Gastroesophageal sphincter (tissue), 4 donors: ENCODE data around the genes KNG1 and ST6GAL1.

DNA sequence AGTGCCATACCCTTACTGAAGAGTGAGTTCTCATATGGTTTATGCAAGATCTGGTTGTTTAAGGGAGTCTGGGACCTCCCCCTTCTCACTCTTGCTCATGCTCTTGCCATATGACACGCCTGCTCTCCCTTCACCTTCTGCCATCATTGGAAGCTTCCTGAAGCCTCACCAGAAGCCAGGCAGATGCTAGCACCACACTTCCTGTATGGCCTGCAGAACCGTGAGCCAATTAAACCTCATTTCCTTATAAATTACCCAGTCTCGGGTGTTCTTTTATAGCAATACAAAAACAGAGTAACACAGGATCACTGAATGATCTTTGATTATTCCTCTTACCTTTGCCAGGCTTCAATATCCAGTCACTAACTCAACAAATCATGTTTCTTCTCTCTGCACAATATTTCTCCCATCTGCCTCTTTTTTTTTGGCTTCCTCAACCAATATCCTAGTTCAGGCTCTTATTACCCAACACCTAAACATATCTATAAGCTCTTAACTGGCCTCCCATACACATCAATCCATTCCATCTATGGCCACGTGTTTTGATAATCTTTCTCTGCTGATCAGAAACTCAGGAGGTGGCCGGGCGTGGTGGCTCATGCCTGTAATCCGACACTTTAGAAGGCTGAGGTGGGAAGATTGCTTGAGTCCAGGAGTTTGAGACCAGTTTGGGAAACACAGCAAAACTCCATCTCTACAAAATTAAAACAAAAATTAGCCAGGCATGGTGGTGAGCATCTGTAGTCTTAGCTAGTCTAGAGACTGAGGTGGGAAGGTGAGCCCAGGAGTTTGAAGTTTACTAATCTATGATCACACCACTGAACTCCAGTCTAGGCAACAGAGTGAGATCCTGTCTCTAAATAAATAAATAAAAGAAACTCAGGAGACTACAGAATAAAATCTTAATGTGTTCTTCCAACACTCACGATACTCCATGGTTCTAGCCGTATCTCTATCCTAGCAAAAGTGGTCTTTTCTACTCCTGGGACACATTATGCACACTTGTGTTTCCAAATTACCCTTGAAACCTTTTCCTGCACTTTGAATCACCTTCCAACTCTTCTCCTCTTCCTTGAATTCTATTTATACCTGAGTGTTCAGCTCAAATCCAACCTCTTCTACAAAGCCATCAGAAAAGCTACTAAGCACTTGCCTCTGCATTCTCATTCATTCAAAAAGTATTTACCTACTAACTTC lies 68.3 kb downstream of the IGF2BP2 start:
- PRO-cap = no peak
- RAMPAGE, long total RNA, 4 experiments = no peak in any of the 4 experiments

GRCh38 chr3:185919664-185920187 lies 18.1 kb downstream of the TRA2B start:
- PRO-cap = no peak
- RAMPAGE, long total RNA, 4 experiments = no peak in any of the 4 experiments

GRCh38 chr3:185922555-185923214 lies 15.1 kb downstream of the TRA2B start:
- PRO-cap = no peak
- RAMPAGE, long total RNA, 4 experiments = no peak in any of the 4 experiments

- PRO-cap = no peak
- RAMPAGE, long total RNA, 4 experiments = no peak in any of the 4 experiments
Observed at GRCh38 chr3:185924894-185925609, 12.8 kb downstream of the TRA2B start.

DNA sequence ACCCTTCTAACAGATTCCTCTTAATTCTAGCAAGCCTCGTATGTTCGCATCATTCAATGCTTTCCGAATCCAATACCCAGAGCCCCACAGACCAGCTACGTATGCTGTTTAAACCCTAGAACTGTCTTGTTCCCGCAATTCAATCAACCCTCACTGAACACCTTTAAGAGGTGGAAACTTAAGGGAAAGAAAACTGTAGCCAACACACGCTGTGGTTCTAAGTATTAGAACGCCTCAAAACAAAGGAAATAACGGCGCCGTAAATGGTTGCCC lies 1.1 kb downstream of the TRA2B start:
- PRO-cap = no peak
- RAMPAGE, long total RNA, 4 experiments = no peak in any of the 4 experiments

GRCh38 chr3:186107616-186108256 lies 1.2 kb downstream of the ETV5 start:
- PRO-cap = no peak
- RAMPAGE, long total RNA, 4 experiments = no peak in any of the 4 experiments

- PRO-cap = no peak
- RAMPAGE, long total RNA, 4 experiments = no peak in any of the 4 experiments
Observed at GRCh38 chr3:186193931-186194607, 85.2 kb upstream of the ETV5 start.

DNA sequence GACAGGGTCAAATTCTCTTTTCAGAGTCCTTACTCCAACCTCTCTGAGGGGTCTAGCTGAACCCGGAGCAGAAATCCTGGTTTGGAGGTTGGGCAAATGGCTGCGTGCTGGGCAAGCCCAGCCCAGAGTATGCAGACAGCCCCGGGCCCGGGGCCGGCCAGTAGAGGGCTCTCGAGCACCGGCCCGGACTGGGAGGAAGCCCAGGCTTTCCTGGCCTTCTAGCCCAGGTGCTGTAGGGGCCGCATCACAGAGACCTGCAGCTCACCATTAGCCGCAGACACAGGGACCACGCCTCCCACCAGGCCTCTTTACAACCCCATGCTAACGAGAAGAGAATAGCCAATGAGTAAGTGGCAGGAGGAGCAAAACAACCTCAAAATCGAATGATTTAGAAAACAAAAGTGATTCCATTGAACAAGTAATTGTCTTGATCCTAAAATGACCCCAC lies 102.5 kb downstream of the DGKG start:
- PRO-cap = no peak
- RAMPAGE, long total RNA, 4 experiments = no peak in any of the 4 experiments

GRCh38 chr3:186383023-186383571 lies 21.1 kb upstream of the DGKG start:
- PRO-cap = unidirectional peak, minus-strand start at chr3:186383463; bidirectional peak, plus-strand start at chr3:186383510, minus-strand start at chr3:186383463
- RAMPAGE, long total RNA, 4 experiments = no peak in any of the 4 experiments

- PRO-cap = no peak
- RAMPAGE, long total RNA, 4 experiments = no peak in any of the 4 experiments
Observed at GRCh38 chr3:186593817-186594323, 19.0 kb upstream of the AHSG start.

- PRO-cap = no peak
- RAMPAGE, long total RNA, 4 experiments = no peak in any of the 4 experiments
Observed at GRCh38 chr3:186599538-186599891, 13.3 kb upstream of the AHSG start.

GRCh38 chr3:186617076-186617713 lies 4.3 kb downstream of the AHSG start:
- PRO-cap = no peak
- RAMPAGE, long total RNA, 4 experiments = no peak in any of the 4 experiments

GRCh38 chr3:186619870-186620490 lies 7.1 kb downstream of the AHSG start:
- PRO-cap = no peak
- RAMPAGE, long total RNA, 4 experiments = no peak in any of the 4 experiments

DNA sequence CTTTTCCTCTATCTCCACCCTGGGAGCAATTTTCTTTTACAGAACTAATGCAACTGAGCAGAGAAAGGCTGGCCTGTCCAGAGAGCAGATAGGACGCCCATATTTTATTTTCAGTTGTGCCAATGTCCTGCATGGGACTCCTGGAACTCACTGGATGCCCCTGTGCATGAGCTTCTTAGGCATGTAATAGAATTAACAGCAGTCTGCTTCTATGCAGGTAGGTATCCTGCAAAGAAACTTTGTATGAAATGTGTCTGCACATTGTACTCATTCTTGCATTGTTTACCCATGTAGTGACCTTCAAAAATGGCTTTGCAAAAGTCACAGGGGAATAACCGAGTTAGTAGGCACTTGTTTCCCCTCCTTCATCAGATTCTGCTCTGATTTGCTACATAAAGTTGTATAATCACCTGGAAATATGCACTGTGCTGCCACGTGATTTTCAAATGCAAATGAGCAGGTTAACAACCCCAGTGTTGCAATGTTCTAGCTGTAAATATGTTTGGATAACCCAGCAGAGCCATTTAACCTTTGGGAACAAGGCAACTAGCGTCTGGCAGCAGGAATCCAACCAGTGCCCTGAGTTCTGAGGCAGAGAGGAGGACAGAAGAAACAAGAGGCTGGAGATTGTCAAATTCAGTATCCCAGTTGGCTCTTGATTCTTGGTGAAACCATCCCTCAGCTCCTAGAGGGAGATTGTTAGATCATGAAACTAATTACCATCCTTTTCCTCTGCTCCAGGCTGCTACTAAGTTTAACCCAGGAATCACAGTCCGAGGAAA lies at the start of gene KNG1:
Gene KNG1 (plus strand): TSS at position 523 of the 782 bp plus-strand sequence.
- PRO-cap = no peak
- RAMPAGE, long total RNA, 4 experiments = no peak in any of the 4 experiments

DNA sequence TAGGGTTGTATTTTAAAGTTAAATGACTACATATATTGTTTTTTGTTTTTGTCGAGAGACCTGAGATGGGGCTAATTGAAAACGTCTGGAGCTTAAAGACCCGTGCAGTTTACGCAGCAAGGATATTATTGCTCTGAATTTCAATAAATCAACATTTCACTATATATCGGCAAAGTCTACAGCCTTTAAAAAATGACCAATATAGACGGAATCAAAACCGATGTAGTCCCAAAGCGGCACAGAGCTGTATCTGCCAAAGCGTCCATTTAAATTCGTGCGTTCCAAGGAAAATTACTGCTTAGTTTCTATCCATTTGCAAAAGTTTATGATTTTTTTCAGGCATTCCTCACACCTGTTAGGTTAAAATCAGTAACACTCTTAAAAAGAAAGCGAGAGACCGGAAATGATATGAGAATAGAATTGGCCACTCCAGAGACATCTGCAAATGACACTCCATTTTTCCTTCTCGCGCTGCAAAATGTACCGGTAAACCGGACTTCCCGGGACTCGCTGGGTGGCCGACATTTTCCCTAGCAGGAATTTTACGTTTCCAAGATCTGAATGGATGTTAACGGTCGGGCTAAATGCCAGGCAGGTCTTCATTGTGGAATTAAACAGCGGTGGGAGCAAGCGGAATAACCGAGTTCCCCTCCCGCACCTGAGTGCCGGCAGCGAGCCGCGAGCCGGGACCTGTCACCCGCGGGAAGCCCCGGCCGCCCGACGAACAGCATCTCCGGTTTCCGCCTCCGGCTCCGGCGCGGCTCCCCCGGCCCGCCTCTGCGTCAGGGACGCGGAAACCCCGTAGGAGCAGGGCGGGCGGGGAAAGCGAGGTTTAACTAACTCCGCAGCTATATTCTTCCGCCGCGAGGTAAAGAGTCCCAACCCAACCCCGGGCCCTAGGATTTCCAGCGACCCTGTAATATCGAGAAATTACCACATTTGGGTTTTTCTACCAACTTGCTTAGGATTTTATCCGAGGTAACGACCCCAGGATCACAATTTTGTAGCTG lies 589 bp upstream of the EIF4A2 start:
- PRO-cap = bidirectional peak, plus-strand start outside the sequence, minus-strand start at position 726 of the sequence
- RAMPAGE, long total RNA, 4 experiments = no peak in any of the 4 experiments

DNA sequence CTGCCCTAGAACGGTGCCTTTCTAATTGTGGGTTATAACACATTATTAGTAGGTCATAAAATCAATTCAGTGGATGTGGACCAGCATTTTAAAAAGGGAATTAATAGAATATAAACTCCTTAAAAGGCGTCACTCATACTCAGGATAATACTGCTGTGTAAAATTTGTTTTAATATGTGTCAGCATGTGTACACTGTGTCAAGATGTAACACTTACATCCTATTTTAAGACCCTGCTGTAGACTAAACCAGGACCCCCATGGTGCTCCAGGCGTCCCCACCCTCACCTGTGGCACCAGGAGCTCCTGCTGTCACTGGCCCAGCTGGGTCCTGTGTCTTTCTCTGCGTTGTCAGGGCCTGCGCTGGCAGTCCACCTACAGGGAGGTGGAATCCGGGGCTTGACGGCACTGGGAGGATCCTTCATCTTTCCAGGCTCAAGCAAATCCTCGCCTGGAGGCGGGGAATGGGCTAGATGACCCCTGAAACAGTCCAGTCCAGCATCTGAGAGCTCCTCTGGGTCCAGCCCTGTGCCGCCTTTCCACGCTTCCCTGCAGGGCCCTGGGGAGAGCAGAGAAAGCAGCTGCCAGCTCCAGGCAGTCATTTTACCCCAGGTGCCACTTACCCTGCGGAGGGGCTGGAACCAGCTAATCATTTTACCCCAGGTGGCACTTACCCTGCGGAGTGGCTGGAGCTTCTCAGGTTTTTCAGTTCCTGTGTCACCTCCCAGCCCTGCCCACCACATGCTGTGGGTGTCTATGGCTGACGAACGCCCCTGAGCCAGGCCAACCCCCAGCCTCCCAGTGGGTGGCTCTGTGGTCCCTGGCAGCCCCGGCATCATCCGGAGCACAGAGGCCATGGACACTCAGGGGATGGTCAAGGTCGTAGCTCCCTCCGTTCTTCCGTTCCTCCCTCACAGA lies 18.1 kb upstream of the ADIPOQ start:
- PRO-cap = no peak
- RAMPAGE, long total RNA, 4 experiments = no peak in any of the 4 experiments

GRCh38 chr3:186908786-186909543 lies 21.4 kb upstream of the ST6GAL1 start:
- PRO-cap = no peak
- RAMPAGE, long total RNA, 4 experiments = no peak in any of the 4 experiments

- PRO-cap = bidirectional peak, plus-strand start at chr3:186930325, minus-strand start at chr3:186930226; bidirectional peak, plus-strand start at chr3:186930526, minus-strand start at chr3:186930413; unidirectional peak, plus-strand start at chr3:186930750
- RAMPAGE, long total RNA, 4 experiments = start-site peak on the plus strand in 3 of 4 experiments, at chr3:186930526-186930766 at its widest, 20 to 69 reads per replicate
Observed at GRCh38 chr3:186929955-186931154, at the start of gene ST6GAL1. Gene ST6GAL1 (plus strand): TSS chr3:186930526.

GRCh38 chr3:186983640-186983900 lies 53.2 kb downstream of the ST6GAL1 start:
- PRO-cap = no peak
- RAMPAGE, long total RNA, 4 experiments = no peak in any of the 4 experiments

DNA sequence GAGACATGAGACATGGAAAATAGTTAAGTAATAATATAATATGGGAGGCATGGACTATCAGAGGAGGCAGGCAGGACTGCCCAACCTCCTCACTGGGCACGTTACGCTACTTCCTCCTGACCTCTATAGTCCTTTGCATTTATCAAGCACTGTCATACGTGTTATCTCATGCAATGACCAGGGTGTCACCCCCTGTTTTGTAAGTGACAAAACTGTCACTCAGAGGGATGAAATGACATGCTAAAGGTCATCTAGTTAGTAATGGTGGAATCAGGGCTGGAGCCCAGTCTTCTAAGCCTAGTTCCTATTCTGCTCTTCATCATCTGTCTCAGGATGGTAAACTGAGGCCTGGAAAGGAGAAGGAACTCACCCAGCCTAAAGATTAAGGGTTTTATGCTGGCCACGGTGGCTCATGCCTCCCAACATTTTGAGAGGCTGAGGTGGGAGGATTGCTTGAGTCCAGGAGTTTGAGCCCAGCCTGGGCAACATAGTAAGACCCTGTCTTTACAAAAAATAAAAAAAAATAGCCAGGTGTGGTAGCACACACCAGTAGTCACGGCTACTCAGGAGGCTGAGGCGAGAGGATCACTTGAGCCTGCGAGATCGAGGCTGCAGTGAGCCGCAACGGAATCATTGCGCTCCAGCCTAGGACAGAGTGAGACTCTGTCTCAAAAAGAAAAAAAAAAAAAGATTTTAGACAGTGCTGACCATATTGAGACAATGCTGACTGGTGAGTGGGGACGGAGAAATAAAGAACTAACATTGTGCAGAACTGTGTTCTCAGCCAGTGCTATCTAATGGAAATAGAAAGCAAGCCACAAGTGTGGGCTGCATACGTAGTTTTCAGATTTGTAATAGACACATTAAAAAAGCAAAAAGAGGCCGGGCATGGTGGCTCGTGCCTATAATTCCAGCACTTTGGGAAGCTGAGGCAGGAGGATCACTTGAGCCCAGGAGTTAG lies 67.0 kb downstream of the ST6GAL1 start:
- PRO-cap = no peak
- RAMPAGE, long total RNA, 4 experiments = no peak in any of the 4 experiments